Thoracic aorta (tissue), 1 donor: ENCODE results near the gene KRI1.

GRCh38 chr19:10516733-10517277 lies 442 bp downstream of the S1PR5 start:
- RAMPAGE, long total RNA: no peak

GRCh38 chr19:10517825-10518889 lies 910 bp upstream of the S1PR5 start:
- RAMPAGE, long total RNA: no peak

GRCh38 chr19:10554885-10555758 lies 10.7 kb downstream of the KRI1 start:
- RAMPAGE, long total RNA: no peak

DNA sequence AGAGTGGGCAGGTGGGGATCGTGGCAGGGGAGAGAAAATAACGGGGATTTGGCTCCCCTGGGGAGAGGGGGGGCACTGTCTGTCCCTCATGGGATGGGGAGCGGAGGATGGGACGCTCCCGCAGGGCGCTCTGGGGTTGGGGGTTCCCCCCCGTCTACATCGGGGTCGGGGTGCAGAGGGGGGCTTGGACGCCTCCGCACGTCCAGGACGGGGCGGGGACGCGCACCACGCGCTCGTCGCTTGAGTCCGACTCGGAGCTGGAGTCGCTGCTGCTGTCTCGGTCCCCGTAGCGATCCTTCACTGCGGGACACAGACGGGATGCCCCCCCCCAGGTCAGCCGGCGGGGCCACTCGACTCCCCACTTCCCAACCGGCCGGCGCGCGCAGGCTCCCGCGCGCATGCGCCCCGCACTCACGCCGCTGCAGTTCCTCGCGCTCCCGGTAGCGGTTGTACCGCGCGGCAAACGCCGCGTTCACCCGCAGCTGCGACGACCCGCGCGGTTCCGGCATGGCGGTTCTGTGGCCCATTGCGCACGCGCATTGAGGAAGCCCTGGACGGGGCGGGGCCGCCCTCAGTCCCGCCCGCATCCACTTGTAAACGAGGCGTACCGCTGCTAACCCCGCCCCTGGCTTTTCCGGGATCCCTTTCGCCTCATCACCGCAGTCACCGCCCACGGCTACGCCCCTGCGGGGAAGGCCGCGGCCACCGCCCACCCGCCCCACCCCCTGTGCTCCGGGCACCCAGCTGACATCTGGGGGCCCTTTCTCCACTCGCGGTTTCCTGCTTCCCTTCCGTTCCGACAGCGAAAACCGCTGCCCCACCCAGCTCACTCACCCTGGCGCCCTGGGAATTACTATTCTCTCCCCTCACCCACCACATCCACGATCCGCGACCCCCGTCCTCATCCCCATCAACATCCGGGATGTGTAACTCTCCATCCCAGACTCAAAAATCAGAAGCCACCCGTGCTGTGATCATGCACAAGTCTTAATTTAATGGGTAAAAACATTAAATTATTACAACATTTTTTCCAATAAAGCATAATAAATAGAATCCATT lies at the start of gene KRI1:
Gene KRI1 (minus strand): TSS at position 520 of the 1,059 bp plus-strand sequence.
- RAMPAGE, long total RNA: start-site peak on the minus strand centred at position 506 of the sequence, 17 bp wide, 21 reads

- RAMPAGE, long total RNA: no peak
These were observed 17.7 kb upstream of the QTRT1 start for GRCh38 chr19:10683601-10683931.

DNA sequence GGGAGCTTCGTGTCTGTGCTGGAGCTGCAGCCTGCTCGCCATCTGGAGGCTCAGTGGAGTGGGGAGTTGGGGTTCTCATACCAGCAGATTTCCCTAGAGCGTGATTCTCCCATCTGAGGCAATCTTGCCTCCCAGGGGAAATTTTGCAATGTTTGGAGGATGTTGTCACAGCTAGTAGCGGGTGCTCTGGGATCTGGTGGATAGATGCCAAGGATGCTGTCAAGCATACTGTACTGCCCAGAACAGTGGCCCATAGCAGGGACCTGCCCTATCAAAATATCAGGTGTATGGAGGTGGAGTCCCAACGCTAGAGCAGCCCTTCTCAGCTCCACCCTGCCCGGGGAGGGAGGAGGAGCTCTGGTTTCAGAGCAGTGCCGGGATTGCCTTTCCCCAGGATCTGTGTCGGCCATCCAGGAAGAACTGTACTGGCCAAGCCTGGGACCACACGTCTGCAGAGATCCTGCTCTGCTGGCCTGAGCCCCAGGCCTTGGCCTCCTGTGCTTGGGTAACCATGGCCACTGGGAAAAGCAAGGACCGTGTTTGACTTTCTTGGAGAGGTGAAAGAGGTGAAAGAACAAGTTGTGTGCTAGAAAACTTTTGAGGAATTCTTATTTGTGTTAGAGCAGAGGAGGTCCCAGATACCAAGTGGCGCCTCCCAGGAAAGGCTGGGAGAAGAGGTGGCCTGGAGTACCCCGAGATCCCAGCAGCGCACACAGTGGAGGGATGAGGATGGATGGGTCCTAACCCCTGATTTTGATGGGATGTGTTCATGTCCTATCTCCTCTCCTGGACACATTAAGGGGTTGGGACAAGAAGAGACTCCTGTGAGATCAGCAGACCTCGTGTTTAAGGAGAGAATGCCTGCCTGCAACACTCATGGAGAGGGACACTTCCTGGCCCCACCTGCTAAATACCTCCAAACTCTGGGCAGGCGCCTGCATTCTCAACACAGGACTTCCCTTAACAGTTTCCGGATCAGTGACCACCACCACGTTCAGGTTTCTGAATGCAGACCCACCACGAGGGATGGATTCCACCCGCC lies 10.6 kb upstream of the QTRT1 start:
- RAMPAGE, long total RNA: no peak

- RAMPAGE, long total RNA: no peak
These were observed 29.8 kb downstream of the DNM2 start for GRCh38 chr19:10747700-10748126.

DNA sequence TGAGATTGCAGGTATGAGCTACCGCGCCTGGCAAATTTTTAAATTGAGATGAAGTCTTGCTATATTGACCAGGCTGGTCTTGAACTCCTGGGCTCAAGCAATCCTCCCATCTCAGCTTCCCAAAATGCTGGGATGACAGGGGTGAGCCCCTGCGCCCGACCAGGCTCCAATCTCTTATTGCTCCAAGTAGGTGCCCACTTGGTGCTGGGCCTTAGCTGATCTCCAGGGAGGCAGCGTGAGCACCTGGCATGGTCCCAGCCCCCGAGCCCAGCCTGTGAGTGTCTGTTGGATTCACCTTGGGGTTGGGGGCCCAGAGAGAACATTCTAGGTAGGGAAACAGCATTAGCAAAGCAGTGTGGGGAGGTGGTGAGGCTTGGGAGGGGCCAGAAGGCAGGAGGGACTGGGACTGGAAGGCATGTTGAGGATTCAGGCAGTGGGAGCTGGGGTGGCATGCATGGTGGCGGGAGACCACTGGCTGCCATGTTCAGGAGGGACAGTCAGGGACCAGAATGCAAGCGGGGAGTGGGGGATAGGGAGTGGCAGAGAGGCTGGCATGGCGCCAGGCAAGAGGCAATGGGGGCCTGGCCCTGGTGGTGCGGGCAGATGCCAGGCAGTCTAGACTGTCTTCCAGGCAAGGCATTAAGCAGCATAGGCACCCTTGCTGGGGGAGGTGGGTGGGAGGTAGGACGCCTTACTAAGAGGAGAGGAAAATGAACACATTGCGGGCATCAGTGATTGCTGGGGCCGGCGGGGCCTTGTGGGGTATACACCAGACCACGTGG lies 45.7 kb downstream of the DNM2 start:
- RAMPAGE, long total RNA: no peak

DNA sequence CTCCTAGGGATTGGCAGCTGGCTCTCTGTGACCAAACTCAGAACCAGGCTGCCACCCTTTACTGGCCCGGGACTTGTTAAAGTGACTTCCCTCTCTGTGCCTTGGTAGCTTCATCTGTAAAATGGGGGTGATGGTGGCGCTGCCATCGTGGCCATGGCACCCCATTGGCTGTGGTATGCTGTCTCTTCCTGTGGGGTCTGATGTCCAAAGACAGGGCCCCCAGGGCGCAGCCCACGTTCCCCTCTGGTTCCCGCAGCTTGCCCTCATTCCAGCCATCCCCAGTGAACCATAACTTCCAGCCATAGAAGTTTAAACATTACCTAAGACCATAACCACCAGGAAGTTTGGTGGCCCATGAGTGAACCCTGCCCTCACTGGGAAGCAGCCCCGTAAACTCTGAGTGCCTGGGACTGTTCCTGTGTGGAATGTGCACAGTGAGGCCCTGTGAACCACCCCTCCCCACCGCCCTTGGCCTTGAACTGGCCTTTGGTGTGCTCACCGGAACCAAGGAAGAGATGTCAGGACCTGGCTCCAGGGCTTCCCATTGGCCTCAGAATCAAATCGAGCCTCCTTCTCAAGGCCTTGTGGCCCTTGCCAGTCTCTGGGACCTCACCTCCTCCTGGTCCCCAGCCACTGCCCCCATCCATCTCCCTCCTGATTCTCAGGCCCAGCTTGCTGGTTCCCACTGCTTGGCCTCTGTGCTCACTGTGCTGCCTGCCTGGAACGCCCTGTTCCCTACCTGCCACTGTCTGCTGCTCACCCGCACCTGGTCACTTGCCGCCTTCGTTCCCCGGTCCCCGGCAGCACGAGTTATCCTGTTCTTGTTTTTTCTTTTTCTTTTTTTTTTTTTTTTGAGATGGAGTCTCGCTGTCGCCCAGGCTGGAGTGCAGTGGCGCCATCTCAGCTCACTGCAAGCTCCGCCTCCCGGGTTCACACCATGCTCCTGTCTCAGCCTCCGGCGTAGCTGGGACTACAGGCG lies 46.5 kb downstream of the DNM2 start:
- RAMPAGE, long total RNA: no peak

DNA sequence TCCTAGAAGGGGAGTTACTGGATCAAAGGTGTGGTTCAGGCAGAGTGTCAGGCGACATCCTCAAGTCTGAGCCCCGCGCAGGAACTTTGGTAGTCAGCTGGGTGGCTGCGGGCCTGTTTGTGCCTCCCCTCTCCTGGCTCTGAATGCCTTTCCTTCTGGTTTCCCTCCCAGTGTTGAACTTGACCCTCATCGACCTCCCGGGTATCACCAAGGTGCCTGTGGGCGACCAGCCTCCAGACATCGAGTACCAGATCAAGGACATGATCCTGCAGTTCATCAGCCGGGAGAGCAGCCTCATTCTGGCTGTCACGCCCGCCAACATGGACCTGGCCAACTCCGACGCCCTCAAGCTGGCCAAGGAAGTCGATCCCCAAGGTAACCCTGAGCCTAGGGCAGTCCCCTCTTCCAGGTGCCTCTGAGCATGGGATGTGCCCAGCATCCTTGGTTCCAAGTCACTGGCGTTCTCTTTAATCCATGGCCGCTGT lies 57.7 kb downstream of the DNM2 start:
- RAMPAGE, long total RNA: no peak

DNA sequence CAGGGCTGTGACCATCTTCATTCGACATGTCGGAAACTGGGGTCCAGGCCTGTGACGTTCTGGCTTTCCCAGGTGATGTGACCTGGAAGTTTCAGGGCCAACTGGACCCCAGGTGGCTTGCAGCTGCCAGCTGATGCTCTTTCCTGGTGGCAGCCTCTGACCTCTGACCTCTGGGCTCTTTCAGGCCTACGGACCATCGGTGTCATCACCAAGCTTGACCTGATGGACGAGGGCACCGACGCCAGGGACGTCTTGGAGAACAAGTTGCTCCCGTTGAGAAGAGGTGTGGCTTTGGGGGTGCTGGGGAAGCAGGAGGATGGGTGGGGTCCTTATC lies 59.0 kb downstream of the DNM2 start:
- RAMPAGE, long total RNA: no peak

- RAMPAGE, long total RNA: no peak
These were observed 39.2 kb downstream of the TMED1 start for GRCh38 chr19:10796825-10797203.

DNA sequence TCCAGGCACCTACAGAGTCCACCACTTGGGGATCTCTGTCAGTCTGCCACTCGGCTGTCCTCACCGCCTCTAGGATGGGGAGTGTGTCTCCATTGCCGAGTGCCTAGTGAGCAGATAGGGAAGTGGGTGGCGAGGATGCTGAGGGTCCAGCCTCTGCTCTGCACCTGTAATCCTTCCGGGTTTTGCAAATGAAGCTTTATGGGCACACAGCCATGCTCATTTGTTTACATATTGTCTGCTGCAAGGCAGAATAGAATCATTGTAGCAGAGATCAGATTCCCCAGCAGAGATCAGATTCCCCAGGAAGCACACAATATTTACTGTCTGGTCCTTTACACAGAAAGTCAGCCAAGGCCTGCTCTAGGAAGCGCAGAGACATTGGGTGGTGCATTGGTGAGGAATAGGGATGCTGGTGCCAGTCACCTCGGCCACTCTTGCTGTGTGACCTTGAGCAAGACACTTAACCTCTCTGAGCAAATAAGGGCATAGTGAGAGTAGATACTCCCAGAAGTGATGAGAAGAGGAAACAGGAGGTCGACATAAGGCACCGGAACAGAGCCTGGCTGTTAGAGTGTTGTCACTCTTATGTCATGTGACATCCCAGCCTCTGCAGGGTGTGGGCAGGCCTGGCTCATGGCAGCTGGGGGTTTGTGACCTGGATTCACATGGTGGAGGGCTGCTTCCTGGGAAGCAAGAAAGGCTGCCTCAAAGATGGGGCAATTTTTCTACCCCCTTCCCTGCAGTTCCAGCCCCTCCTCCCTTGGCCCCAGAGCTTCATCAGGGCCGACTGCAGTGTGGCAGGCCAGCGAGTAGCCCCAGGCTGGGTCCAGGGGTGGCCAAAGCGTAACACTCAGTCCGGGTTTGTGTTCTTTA lies 25.6 kb downstream of the CARM1 start:
- RAMPAGE, long total RNA: no peak

GRCh38 chr19:10921614-10922330 lies 6.7 kb downstream of the YIPF2 start:
- RAMPAGE, long total RNA: no peak

DNA sequence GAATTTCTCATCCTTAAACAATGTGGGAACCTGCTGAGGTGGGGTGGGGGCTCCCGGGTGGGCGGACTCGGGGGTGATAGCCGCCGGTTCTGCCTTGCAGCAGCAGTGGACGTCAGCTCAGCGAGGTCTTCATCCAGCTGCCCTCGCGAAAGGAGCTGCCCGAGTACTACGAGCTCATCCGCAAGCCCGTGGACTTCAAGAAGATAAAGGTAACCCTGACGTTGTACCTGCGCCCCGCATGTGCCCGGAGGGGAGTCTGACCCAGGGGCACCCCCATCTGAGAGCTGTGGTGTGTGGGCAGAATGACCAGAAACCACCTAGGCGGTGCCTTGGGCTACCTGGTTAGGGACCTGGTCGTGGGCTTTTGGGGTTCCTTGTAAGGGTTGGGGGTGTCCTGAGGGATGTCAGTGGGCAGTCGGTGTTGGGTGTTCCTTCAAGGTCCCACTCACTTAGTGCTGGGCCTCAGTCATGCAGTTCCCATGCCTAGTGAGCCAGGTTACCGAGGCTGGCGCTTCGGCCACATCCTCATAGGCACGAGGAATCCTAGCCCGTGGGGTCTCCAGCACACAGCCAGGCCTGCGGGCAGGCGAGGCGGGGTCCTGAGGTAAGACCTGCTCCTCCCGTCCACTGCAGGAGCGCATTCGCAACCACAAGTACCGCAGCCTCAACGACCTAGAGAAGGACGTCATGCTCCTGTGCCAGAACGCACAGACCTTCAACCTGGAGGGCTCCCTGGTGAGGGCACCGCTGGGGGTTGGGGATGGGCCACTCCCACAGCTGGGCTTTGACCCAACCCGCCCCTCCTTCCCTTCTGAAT lies 30.9 kb upstream of the LDLR start:
- RAMPAGE, long total RNA: no peak

GRCh38 chr19:11061825-11062504 lies 27.3 kb upstream of the LDLR start:
- RAMPAGE, long total RNA: no peak

GRCh38 chr19:11159633-11160411 lies 4.2 kb upstream of the SPC24 start:
- RAMPAGE, long total RNA: no peak

DNA sequence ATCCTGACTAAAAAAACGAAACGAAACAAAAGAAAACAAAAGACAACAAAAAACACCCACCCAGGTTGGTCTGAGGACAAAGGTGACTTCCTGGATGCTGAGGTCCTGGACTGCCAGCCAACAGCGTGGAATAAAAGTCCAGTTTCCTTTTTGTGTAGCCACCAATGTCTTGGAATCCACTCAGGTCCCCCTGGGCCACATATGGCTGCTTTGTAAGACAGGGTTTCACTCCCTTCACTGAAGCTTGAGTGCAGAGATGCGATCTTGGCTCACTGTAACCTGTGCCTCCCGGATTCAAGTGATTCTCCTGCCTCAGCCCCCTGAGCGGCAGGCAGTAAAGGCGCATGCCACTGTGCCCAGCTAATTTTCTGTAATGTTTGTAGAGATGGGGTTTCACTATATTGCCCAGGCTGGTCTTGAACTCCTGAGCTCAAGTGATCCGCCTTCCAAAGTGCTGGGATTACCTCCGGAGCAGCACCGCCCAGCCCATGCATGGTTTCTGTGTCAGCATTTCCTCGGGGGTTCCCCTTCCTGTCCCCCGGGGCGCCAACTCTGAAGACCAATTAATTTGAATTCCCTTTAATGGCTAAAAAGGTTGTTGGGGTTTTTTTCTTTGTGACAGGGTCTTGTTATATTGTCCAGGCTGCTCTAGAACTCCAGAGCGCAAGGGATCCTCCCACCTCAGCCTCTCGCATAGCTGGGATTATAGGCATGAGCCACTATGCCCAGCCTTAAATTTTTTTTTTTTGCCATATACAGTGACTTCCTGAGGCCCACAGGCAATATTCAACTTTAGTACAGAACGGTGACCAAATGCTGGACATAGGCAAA lies 17.5 kb downstream of the KANK2 start:
- RAMPAGE, long total RNA: no peak

DNA sequence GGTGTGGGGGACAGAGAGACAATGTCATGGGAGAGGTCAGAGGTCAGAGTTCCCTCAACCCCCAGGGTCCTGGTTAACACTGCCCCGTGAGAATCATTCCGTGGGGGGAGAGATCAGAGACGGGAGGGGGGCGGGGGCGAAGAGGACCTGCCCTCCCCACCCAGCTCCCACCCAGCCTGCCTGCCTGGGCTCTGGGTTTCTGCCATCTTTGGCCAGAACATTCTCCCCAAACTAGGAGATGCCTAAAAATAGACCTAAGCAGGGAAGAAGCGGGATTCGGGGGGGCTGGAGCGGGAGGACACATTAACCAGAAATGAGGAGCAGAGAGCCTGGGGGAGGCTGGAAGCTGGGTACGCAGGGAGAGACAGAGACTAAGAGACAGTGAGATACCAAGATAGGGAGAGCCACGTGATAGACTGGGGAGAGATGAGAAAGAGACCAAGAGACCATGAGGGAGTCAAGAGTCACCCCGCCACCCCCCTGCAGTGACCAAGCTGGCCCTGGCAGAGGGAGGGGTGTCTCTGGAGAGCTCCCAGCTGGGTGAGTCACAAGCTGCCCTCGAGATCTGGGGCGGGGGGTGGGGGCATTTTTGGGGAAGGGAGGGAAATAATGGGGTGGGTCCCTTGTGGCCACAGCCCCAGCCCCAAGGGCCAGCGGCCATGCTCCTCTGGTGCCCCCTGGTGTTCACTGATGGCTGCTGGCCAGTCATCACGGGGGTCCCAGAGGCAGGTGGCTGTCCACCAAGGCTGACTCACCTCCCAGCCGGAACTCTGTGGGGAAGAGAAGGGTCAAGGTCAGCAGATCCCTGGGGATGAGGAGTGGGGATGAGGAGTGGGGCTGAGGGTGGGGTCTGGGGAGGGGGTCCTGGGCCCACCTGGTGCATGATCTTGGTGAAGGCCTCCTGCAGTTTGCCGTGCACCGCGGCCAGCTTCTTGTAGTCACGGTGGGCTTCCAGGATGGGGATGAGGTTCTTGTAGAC lies 6.3 kb upstream of the KANK2 start:
- RAMPAGE, long total RNA: no peak

DNA sequence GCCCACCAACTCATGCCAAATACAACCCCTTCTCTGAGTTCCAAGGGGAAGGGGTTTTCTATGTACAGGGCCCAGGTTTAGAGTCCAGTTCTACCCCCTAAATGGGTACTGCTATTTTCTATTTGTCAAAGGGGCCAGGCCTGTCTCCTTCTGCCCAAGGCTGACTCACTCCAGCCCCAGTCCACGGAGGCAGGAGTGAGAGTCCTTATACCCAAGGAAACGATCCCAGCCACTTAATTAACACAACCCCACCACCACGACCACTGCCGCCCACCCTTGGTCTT lies 1.0 kb downstream of the RAB3D start:
- RAMPAGE, long total RNA: no peak